OCI-LY7 (cell line): ENCODE measurements around the genes CAPG, GGCX, SFTPB, ST3GAL5, IMMT and KDM3A.

- PRO-cap = no peak
- RAMPAGE, long total RNA = no peak
Observed at GRCh38 chr2:85349221-85349776, 5.0 kb downstream of the RETSAT start.

- PRO-cap = bidirectional peak, plus-strand start at chr2:85410465, minus-strand start at chr2:85410364
- RAMPAGE, long total RNA = no peak
Observed at GRCh38 chr2:85410165-85410898, at the start of gene CAPG. Gene CAPG (minus strand): TSS chr2:85410366.

- PRO-cap = no peak
- RAMPAGE, long total RNA = no peak
Observed at GRCh38 chr2:85516521-85516900, 22.5 kb upstream of the MAT2A start.

- PRO-cap = bidirectional peak, plus-strand start at chr2:85561679, minus-strand start at chr2:85561434; bidirectional peak, plus-strand start at chr2:85561922, minus-strand start at chr2:85561819
- RAMPAGE, long total RNA = no peak
Observed at GRCh38 chr2:85561370-85562193, at the start of gene GGCX. Gene GGCX (minus strand): TSS chr2:85561493.

DNA sequence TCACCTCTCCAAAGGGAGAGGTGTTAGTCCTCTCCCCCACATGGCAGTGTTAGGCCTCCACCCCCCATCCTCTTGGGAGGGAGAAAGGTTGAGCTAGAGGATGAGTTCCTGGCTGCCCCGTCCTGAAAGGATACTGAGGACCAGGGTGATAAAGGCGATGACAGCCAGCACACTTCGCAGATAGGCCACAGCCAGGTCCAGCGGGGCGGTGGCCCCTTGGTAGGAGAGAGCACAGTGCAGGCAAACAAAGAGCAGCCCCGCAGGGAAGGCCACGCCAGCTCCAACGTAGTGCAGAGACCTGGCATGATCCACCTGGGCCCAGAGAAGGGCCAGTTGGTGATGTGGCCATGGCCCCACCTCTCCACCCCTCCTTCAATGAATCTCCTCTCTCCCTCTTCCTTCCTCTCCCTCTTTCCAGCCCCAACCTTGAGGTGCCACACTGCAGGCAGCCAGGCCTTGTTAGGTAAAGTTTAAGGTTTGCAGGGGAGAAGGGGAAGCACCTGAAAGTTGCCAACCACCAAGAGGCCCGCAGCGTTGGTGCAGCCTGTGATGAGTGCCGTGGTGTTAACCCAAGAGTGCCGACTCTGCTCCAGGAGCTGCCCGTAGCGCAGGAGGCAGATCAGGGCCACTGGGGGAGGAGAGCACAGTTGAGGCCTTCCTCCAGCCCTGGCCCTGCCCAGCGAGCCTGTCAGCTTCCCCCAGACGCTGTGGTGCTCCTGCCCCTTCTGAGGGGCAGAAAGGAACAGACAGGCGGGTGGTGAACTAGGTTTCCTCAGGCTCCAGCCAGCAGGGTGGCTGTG is 2.9 kb downstream of the TMEM150A start:
- PRO-cap = no peak
- RAMPAGE, long total RNA = no peak

GRCh38 chr2:85664984-85665622 is 2.9 kb downstream of the SFTPB start:
- PRO-cap = no peak
- RAMPAGE, long total RNA = no peak

DNA sequence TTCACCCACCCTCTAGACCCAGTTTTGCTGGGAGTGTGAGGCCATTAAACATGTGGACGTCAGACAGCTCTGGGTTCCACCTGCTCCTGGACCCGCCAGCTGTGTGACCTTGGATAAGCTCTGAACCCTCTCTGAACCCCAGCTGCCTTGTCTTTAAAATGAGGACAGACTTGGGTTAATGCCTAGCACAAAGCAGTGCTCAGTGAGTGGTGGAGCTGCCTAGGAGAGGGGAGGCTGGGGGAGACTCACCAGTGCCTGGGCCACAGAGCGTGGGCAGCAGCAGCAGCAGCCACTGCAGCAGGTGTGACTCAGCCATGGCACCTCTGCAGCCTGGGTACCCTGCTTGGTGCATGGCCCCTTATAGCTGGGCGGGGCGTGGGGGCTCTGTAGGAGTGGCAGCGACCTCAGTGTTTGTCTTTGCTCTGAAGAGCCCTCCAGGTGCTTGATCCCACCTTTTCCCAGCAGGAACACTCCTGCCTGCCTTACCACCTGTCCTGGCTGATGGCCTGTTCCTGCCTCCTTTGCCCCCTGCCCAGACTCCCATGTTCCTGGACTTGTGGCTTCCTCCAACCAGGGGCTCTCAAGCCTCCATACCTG is at the start of gene SFTPB:
TSS of gene SFTPB (minus strand) at position 332 of the 597 bp plus-strand sequence.
- PRO-cap = no peak
- RAMPAGE, long total RNA = no peak

DNA sequence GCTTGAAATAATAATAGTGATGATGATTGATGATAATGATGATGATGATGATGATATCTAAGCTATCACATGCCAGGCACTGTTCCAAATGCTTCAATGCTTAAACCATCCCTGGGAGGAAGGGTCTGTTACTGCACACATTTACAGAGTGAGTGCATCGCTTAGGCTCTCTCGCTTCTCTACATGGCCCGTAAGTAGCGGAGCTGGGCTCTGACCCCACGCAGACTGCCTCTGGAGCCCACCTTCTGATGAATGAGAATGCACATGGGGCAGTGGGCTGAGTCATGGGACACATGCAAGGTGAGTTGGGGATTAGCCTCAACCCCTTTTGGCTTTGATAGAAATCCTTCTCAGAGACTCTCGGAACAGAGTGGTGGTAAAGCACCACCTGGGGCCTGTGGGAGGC is 15.6 kb downstream of the GNLY start:
- PRO-cap = no peak
- RAMPAGE, long total RNA = no peak

GRCh38 chr2:85771777-85772945 is 18.4 kb downstream of the ATOH8 start:
- PRO-cap = no peak
- RAMPAGE, long total RNA = no peak

- PRO-cap = bidirectional peak, plus-strand start at chr2:85889194, minus-strand start at chr2:85888905
- RAMPAGE, long total RNA = no peak
Observed at GRCh38 chr2:85888199-85889087, at the start of gene ST3GAL5. Gene ST3GAL5 (minus strand): TSS chr2:85888990.

GRCh38 chr2:85894301-85895044 is 5.7 kb upstream of the ST3GAL5 start:
- PRO-cap = no peak
- RAMPAGE, long total RNA = no peak

- PRO-cap = no peak
- RAMPAGE, long total RNA = no peak
Observed at GRCh38 chr2:85951534-85952381, 63.0 kb upstream of the ST3GAL5 start.

DNA sequence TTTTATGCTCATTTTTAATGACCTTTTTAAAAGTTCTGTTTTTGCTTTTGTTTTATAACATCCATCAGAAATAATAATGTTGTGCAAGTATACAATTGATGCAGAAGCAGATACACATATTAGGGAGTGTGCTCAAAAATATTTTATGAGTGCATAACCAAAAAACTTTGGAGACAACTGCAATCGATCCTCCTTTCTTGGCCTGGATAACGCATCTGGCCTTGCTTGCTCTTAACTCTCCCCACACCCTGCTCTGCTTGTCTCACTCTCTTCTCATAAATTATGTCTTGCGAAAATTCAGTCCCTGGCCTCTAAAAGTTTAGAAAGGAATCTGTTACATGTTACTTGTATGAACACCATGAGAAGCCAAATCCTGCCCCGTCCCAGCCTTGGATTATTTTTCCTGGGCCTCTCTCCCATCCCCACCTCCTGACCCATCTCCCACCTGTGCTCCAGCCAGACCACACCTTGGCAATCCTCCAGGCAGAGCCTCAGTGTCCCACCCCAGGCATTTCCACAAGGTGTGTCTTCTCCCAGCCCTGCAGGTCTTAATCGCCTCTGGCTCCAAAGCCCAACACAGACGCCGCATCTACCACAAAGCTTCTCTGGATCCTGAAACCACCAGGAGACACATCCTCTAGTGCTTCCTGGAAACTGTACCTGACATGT is 99.4 kb upstream of the ST3GAL5 start:
- PRO-cap = no peak
- RAMPAGE, long total RNA = no peak

DNA sequence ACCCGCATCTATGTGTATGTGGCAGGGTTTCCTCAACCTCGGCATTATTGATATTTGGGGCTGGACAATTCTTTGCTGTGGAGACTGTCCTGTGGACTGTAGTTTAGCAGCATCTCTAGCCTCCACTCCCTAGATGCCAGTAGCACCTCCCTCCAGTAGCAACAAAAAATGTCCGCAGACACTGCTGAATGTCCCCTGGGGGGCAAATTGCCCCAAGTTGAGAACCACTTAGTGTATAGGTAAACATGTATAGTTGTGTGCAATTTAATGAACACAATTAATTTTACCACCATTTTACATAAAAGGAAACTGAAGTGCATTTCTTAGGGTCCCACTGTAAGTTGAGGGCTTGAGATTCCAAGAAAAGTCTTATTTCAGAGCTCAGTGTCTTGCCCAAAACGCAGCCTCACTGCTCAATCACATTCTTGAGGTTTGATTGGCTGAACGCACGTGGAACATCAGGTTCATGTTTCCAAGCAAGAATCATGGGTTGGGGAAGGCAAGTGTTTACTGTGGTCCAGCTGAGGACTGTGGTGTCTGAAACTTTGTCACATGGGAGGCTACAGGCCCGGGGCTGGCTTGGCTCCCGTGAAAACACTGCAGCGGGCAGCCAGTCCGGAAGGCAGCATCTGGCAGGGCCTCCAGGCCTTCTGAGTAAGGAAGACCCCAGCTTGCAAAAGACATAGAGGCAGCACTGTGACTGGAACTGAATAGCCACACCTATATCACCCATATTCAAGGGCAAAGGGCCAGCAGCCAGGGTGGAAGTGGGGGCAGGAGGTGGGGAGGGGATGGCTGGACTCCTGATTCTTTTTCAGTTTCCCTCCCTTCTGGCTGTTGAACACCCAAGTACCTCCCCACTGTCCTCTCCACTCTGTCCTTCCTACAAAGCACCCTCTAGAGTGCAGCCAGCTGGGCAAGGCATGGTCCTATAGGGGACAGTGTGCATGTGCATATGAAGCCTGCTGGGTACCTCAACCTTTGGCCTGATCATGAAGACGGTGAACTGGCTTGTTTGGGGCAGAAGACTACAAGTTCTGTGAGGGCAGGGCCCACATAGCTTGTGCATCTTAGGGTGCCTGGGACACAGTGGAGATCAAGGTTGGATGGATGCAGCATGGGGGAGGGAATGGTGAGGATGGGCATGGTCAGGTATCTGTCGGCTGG is 84.7 kb downstream of the POLR1A start:
- PRO-cap = no peak
- RAMPAGE, long total RNA = no peak

DNA sequence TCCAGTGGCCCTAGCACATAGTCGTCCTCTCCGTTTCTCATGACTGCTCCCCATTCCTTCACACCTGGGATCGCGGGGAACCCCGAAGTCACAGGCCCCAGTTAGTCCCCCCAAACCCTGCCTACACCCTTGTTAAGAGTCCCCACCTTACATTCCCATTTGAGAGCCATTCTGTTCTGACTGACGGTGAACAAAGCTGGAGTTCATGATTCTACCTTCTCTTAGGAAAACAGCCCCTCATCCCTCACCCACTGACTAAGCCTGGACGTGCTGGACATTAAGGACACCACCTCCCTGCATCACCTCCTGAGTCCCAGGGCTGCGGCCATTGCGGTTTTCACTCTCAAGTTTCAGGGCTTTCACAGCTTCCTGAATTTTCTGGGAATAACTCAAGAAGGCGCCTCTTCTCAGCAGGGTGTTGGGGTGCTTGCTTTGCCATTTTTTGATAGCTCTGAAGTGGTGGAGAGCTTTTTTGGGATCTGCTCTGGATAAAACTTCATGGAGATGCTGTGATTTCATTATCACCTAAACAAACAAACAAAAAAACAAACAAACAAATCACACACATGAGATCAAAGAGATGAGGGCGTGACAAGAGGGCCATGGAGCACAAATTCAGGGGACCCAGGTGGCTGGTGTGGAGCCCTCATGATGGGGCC is 62.9 kb downstream of the POLR1A start:
- PRO-cap = no peak
- RAMPAGE, long total RNA = no peak

- PRO-cap = no peak
- RAMPAGE, long total RNA = no peak
Observed at GRCh38 chr2:86065373-86066057, 40.2 kb downstream of the POLR1A start.

- PRO-cap = no peak
- RAMPAGE, long total RNA = no peak
Observed at GRCh38 chr2:86079858-86080364, 25.8 kb downstream of the POLR1A start.

DNA sequence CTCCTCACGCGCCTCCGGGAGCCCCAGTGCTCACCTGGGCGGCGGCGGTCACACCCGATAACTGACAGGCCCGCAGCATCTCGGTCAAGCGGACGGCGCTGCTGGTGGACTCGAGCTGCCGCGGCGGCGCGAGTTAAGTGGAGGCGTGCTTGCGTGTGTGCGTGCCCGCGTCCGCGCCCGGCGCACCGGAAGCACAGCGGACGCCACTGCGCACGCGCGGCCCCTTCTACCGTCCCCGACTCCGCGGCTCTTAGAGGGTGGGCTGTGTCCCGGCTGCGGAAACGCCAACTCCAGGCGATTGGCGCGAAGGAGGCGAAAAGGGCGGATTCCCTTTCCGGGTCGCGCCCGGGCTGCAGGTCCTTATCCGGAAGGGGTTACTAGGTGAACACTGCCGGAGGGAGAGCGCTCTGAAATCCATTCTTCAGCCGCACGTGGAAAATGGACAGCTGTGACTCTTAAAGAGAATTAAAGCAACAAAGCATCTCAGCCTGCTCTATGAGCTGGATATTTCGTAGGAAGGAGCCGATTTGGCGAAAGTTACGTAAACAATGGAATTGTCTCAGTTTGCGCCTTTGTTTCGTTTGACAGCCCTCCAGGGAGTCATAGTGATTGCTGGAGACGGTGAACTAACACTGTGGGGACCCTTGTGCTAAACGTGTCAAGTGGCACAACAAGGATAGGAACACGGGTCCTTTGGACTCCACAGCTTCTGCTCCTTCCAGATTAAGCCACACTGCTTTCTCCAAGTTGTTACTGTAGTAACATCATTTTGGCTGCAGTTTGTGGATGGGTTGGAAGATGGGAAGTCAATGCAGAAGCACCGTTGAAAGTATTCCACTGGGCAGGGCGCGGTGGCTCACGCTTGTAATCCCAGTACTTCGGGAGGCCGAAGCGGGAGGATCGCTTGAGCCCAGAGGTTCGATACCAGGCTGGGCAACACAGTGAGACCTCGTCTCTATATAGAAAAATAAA is at the start of gene IMMT:
TSS of gene IMMT (minus strand) at position 159 of the 972 bp plus-strand sequence.
- PRO-cap = bidirectional peak, plus-strand start at position 235 of the sequence, minus-strand start at position 135 of the sequence
- RAMPAGE, long total RNA = start-site peak on the minus strand centred at position 147 of the sequence, 82 bp wide, 611 and 166 reads in 2 replicates

DNA sequence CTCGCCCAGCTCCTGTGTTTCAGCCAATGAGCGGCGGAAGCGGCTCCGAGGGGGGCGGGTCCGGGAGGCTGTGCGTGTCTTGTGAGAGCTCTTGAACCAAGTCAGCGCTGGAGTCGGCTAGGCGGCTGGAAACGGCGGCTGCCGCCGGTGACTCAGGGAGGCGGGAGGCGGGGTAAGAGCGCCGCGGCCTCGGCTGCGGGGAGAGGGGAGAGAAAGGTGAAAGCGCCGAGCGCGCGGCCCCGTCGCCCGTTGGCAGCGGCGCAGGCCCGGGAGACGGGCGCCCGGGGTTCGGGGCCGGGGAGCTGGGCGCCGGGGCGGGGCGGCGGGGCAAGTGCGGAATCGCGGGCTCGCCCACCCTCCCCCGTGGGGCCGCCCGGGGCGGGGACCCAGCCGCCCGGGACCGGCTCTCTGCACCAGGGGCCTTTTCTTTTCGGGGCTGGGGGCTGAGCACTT is at the start of gene KDM3A:
TSS of gene KDM3A (plus strand) at position 99 of the 453 bp plus-strand sequence.
- PRO-cap = bidirectional peak, plus-strand start at position 99 of the sequence, minus-strand start outside the sequence; unidirectional peak, plus-strand start at position 249 of the sequence
- RAMPAGE, long total RNA = no peak

DNA sequence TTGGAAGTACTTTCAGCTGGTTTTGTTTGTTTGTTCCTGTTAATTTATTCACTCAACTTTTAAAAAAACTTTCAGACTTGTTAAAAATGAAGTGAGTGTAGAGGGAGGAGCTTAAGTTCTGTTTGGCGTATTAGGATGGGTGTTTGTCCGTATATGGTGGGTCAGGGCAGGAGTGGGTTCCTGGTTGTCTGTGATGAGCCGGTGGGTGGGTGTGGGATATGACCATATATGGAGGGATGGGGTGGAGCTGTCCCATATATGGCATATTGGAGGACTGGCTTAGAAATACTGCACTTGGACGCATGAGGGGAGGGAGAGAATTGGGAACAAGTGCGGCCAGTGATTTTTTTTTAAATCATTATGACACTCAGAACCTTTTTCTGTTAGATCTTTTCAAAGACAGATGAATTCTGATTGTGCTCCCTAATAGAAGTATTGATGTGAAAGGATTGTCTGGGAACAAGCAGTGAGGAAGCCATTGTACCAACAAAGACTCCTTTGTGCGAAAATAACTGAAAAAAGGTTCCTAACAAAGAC is 1.5 kb downstream of the KDM3A start:
- PRO-cap = no peak
- RAMPAGE, long total RNA = no peak